Vermiform appendix (tissue), 1 donor: ENCODE results near the genes HIKESHI, RAB38, TRIM64B, SLC36A4 and PANX1.

DNA sequence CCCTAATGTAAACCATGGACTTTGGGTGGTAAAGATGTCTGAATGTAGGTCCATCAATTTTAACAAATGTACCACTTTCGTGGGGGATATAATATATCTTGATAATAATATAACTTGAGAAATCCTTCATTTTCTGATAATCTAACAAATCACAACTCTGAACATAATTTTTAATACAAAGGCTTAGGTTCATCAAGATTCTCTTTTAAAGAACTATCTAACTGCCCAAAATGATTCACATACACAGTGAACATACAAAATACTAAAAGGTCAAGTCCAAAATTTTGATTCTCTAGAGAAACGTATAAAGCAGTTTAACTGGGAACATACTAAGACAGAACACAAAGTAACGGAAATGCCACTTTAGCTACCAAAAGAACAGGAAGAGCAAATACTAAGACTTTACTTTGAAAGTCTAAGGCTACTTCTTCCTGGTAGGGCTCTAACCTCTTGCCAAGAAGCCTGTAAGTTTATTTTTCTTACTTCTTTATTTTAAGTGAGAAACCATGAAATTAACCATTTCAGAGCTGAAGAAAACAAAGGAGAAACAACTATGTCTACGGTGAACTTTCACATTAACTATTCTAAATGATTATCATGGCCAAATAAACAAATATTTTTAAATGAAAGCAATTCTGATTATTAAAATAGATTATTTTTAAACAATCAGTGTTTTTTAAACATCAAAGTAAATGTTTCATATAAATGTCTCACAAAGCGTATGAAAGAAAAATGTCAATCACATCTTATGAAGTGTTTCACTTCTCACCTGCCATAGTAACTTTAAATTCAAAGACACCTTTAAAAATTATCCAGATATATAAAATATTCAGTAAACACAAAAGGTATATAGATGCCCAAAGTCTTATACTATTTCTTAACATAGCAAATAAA is 6.1 kb downstream of the PICALM start:
- PRO-cap: no peak

DNA sequence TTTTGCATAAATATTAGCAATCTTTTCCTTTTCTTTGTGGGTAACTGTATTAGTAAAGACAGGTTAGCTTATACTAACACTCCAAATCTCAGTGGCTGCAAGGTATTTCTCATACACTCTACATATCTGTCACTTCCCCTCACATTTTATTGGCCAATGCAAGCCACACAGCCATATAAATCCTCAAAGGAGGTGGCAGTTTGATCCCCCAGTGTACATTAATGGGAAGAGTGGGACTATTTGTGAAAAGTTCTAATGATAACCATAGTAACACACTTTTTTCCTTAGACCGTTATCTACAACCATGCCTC is 42.5 kb upstream of the EED start:
- PRO-cap: no peak

- PRO-cap: unidirectional peak, plus-strand start at chr11:86302277; unidirectional peak, plus-strand start at chr11:86302298; unidirectional peak, plus-strand start at chr11:86302319; bidirectional peak, plus-strand start at chr11:86302420, minus-strand start at chr11:86302454
Measured at GRCh38 chr11:86301881-86302980, at the start of gene HIKESHI. TSS of gene HIKESHI (plus strand) at chr11:86302240.

GRCh38 chr11:86551175-86551771 is 176.6 kb downstream of the CCDC81 start:
- PRO-cap: no peak

- PRO-cap: no peak
Measured at GRCh38 chr11:86812077-86812316, 11.7 kb downstream of the PRSS23 start.

DNA sequence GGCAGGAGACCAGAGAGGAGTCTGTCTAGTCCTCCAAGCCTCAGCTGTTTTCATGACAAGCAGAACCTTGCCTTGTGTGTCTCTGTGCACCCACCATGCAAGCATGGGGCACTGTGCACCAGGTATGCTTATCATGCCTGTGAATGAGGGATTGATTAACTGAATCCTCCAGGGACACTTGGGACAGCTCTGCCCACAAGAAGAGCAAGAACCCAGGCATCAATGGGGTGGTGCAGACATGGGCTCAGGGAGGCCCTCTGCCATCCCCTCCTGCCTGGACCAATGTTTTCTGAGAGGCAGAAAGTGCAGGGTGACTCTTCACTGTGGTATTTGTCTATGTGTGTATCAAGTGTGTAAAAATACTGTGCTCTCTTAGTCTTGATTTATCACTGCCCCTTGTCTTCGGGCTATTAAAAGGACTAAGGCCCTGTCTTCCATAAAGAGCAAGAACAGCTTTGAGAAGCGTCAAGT is 14.3 kb downstream of the PRSS23 start:
- PRO-cap: no peak

- PRO-cap: no peak
Measured at GRCh38 chr11:86940500-86941047, 14.6 kb downstream of the FZD4 start.

DNA sequence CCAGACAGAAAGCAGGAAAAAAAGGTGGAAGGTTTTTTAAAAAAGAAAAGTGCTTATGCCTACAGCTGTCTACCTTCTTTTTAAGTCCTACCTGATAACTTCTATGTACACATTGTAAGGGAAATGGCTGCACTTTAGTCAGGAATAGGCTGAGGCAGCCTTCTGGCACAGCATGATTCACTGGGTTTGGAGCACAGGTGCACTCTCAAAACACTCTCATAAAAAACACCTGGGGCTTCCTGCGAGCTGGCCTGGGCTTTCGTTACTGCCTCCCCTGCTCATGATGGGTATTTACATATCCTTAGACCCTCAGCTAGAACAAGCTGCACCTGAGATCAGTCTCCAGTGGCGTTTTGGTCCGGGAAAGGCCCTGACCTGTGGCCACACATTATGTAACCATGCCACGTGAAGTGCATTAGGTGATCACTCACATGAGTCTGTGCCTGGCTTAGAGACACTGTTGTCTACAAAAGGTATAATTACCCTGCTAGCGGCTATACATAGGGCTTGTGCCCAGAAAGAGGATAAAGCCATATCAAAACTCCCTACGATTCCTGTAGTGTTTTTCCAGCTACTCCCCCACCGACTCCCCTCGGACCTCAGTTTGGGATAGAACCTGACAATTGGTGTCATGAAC is 321.7 kb downstream of the TMEM135 start:
- PRO-cap: no peak

GRCh38 chr11:88174447-88175803 is at the start of gene RAB38:
TSS of gene RAB38 (minus strand) at chr11:88175443.
- PRO-cap: bidirectional peak, plus-strand start at chr11:88174867, minus-strand start at chr11:88174771

DNA sequence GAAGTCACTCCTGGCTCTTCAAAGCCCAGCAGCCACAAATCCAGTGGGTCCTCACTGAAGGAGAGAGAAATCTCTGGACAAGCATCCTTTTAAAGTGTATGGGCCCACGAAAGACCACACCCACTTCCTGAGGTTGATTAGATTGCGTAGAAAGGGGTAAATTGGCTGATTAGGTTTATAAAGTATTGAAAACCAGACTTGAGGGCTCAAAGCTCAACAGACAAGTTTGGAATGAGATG is at the start of gene TRIM64B:
TRIM64B (minus strand) TSS at position 65 of the 239 bp plus-strand sequence.
- PRO-cap: no peak

DNA sequence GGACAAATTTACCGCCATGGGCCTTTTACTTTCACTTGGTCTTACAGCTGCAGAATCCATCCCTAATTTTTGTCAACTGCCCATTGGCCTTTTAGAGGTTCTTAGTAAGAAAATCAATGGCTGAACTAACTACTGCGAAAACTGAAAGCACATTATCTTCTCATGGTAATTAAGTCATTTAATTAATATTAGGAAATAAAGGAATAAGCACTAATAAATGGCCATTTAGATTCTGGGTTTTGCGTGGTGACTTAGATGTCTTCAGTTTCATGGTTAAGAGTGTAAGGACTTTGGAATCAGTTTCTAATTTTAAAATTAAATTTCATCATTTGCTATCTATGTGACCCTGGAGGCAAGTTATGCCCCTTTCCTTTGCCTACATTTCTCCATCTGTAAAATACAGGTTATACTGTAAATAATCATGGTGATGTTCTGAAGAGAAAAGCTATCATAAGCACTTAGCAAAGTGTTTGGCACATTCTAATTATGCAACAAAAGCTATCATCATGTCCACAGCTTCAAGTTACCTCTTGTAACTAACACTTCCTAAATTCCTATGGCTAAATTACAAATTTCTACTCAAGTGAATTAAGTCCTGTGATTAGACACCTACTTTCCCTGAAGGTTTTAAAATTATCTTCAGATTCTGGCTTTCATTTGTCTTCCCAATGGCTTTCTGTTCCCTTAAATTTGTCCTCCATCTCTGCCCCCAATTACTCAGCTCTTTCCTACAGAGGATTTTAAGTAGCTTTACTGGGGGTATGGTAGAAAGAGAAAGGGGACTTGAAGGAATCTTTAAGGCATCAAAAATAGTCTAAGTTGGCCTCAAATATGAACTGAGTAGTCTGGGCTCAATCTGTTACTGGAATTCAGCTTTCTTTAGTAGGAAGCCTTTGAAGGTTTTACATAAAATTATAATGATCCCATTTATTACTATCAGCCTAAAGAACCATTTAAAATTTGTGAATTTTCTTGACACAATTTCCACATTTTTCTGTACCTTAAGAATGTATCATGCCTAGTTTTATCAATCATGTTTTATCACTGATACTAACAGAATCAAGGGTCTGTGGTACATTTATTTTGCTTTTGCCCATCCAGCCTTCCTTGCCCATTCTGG is 26.3 kb downstream of the CHORDC1 start:
- PRO-cap: no peak

GRCh38 chr11:91849645-91849890 is 375.1 kb upstream of the FAT3 start:
- PRO-cap: no peak

- PRO-cap: bidirectional peak, plus-strand start at chr11:93197769, minus-strand start at chr11:93197975
Measured at GRCh38 chr11:93197719-93198606, at the start of gene SLC36A4. TSS of gene SLC36A4 (minus strand) at chr11:93197991.

DNA sequence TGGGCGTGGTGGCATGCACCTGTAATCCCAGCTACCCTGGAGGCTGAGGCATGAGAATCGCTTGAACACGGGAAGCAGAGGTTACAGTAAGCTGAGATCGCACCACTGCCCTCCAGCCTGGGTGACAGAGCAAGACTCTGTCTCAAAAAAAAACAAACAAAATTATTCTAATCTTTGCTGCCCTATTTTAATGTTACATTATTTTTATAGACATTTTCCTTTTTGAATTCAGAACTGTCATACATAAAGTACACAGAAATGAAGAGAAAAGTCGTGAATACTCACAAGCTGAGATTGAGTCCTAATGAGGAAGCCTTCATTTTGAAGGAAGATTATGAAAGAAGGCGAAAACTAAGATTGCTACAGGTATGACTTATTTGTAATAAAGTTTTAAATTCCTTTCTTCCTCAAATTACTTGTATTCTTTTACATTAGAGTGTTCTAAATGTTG is 5.0 kb downstream of the CEP295 start:
- PRO-cap: no peak

DNA sequence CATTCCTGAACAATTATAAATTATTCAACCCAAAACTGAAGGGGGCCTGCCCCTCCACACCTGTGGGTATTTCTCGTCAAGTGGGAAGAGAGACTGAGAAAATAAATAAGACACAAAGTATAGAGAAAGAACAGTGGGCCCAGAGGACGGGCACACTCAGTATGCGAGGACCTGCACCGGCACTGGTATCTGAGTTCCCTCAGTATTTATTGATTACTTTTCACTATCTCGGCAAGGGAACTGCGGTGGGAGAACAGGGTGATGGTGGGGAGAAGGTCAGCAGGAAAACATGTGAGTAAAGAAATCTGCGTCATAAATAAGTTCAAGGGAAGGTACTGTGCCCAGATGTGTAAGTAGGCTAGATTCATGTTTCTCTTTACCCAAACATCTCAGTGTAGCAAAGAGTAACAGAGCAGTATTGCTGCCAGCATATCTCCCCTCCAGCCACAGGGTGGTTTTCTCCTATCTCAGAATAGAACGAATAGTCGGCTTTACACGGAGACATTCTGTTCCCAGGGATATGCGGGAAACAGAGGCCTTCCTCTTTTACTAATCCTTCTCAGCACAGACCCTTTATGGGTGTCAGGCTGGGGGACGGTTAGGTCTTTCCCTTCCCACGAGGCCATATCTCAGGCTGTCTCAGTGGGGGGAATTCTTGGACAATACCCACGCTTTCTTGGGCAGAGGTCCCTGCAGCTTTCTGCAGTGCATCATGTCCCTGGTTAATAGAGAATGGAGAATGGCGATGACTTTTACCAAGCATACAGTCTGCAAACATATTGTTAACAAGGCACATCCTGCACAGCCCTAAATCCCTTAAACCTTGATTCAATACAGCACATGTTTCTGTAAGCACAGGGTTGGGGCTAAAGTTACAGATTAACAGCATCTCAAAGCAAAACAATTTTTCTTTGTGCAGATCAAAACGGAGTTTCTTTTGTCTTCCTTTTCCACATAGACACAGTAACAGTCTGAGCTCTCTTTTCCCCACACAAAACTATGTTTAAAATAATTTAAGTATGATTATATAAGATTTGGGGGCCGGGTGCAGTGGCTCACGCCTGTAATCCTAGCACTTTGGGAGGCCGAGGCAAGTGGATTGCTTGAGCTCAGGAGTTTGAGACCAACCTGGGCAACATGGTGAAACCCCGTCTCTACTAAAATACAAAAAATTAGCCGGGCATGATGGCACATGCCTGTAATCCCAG is 3.6 kb downstream of the C11orf54 start:
- PRO-cap: no peak

- PRO-cap: bidirectional peak, plus-strand start at chr11:93784910, minus-strand start at chr11:93784839
Measured at GRCh38 chr11:93784469-93785470, 688 bp downstream of the MED17 start.

DNA sequence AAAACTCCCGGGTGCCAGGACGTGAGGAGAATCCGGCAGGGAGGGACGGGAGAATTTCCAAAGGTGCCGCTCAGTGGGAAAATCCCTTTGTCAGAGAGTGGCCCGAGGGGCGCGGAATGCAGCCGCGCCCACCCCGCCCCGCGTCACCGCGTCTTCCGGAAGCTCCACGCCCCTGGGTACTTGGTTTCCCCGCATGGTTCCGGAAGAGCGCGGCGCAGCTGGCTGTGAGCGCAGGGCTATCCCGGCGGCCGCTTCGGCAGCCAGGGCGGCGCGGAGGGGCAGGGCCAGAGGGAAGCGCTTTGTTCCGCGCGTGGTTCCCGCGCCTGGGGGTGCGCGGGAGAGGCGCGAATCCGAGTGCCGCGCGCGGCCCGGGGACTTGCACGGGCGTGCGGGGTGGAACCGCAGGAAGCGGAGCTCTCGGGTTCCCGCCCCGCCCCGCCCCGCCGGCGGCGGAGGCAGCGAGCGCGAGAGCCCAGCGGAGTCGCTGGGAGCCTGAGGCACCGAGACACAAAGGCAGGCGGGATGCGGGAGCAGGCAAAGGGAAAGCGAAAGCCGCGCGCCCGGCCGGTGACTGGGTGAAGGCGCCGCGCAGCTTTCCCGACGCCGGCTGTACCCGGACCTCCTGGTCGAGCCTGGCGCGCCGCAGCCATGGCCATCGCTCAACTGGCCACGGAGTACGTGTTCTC is at the start of gene PANX1:
PANX1 (plus strand) TSS at position 177 of the 686 bp plus-strand sequence.
- PRO-cap: bidirectional peak, plus-strand start at position 194 of the sequence, minus-strand start at position 155 of the sequence; bidirectional peak, plus-strand start at position 537 of the sequence, minus-strand start at position 494 of the sequence

DNA sequence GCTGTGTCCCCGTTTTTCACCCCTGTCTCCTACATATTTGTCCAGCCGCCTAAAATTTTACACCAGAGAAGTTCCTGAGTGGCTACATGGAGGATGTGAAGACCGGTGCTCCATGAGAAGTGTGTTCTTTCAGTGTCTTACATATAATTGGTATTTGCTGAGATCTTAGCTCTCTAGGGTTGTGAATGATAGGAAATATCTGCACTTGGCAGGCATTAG is 1.1 kb downstream of the PANX1 start:
- PRO-cap: bidirectional peak, plus-strand start at position 65 of the sequence, minus-strand start outside the sequence

DNA sequence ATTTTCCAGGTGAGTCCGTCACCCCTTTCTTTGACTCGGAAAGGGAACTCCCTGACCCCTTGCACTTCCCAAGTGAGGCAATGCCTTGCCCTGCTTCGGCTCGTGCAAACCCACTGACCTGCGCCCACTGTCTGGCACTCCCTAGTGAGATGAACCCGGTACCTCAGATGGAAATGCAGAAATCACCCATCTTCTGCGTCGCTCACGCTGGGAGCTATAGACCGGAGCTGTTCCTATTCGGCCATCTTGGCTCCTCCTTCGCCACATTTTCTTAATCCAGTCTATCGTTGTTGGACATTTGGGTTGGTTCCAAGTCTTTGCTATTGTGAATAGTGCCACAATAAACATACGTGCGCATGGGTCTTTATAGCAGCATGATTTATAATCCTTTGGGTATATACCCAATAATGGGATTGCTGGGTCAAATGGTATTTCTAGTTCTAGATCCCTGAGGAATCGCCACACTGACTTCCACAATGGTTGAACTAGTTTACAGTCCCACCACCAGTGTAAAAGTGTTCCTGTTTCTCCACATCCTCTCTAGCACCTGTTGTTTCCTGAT is 66.0 kb upstream of the IZUMO1R start:
- PRO-cap: no peak

- PRO-cap: no peak
Measured at GRCh38 chr11:94500586-94501099, 6.9 kb downstream of the ANKRD49 start.